A375 (cell line): ENCODE results near the genes P4HA3, KCNE3 and LIPT2.

DNA sequence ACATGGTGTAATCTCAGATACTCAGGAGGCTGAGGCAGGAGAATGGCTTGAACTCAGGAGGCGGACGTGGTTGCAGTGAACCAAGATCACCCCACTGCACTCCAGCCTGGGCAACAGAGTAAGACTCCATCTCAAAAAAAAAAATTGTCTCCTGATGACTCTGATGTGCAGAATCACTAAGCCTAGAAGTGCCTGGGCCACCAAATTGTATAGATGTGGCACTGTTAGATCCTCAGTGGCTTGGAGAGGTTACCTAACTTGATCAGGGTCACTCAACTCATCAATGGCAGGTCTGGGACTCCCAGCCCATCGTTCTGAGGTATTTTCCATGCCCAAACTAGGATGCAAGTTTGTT lies 10.6 kb downstream of the PLEKHB1 start:
- RAMPAGE, long total RNA: no peak

GRCh38 chr11:73754922-73755370 lies 5.9 kb downstream of the RAB6A start:
- RAMPAGE, long total RNA: no peak

DNA sequence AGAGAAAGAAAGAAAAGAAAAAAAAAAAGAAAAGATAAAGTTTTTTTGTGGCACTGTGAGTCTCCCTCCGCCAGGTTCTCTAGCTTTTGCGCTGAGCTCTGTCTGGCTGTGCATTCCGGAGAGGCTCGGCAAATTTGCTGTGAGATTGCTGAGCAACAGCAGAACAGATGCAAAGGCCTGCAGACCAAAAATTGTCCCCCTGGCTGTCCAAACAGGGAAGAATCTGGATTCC lies 1.4 kb upstream of the UCP2 start:
- RAMPAGE, long total RNA: no peak

DNA sequence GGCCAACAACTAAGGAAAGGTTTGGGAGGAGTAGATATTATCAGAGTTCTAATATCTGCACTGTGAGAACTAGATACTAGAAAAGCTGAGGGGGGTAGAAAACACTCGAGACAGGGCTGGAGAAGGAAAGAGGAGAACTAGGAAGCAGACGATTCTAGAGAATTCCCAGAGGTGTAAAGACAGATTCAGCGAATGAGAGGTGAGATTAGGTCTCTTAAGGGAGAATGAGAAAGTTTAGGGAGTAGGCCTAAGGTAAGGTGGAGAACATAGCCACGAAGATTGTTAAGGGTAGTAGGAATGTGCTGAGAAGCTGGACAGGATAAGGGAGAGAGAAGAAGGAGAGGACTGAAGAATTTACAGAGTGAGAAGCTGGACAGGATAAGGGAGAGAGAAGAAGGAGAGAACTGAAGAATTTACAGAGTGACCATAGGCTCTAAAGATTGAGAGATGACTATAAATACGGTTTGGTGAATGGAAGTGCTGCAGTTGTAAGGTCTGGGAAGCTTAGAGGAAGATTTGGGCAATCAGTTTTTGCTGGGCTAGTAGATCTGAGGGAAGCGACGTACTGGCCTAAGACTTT lies 916 bp downstream of the PPME1 start:
- RAMPAGE, long total RNA: no peak

- RAMPAGE, long total RNA: no peak
Observed at GRCh38 chr11:74311333-74311858, at the start of gene P4HA3. Gene P4HA3, minus strand, starts transcription at chr11:74311640.

- RAMPAGE, long total RNA: no peak
Observed at GRCh38 chr11:74467391-74468546, at the start of gene KCNE3. Gene KCNE3, minus strand, starts transcription at chr11:74467549.

DNA sequence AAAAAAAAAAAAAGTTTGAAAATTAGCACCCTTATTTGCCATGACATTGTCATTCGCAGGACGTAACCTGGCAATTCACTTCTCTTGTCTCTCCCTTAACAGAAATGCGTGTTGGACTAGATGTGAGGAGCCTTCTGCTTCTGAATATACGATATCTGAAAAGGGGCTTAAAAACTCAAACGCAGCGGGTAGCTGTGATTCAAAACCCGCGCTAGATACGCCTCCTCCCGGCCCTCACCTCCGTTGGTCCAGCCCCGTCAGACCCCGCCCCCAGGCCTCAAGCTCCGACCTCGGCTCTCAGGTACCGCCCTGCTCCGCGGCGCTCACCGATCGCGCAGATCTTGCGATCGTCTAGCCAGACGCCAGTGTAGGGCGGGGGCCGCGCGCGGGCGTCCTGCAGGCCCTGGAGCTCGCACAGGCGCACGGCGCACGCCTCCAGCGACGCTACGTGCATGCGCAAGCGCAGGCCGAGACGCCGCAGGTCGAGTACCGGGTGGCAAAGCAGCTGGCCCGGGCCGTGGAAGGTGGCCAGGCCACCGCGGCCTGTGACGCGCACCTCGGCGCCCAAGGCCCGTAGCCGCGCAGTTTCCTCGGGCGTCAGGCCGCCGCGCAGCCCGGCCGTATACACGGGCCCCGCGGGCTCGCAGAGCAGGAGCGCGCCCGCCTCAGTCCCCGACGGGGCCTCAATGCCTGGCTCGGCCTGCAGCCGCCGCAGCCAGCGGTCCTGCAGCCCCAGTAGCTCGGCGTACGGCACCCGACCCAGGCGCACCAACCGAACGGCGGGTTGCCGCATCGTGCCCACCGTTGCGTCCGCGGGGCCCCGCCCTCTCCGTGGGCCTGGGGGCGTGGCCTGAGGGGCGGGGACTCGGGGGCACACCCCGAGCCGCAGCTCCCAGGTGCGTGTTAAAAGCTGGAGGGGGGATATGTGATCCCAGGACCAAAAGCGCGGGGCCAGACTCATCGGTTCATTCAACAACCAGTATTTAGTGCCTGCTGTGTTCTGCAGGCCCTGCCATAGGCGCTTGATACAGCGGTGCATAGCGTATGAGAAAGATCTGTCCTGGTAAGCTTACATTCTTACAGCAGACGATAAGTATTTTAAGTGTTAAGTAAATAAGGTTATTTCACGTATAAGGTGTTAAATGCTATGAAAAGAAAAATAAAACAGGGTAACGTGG lies at the start of gene LIPT2:
LIPT2 (minus strand) TSS at position 814 of the 1,178 bp plus-strand sequence.
- RAMPAGE, long total RNA: no peak

DNA sequence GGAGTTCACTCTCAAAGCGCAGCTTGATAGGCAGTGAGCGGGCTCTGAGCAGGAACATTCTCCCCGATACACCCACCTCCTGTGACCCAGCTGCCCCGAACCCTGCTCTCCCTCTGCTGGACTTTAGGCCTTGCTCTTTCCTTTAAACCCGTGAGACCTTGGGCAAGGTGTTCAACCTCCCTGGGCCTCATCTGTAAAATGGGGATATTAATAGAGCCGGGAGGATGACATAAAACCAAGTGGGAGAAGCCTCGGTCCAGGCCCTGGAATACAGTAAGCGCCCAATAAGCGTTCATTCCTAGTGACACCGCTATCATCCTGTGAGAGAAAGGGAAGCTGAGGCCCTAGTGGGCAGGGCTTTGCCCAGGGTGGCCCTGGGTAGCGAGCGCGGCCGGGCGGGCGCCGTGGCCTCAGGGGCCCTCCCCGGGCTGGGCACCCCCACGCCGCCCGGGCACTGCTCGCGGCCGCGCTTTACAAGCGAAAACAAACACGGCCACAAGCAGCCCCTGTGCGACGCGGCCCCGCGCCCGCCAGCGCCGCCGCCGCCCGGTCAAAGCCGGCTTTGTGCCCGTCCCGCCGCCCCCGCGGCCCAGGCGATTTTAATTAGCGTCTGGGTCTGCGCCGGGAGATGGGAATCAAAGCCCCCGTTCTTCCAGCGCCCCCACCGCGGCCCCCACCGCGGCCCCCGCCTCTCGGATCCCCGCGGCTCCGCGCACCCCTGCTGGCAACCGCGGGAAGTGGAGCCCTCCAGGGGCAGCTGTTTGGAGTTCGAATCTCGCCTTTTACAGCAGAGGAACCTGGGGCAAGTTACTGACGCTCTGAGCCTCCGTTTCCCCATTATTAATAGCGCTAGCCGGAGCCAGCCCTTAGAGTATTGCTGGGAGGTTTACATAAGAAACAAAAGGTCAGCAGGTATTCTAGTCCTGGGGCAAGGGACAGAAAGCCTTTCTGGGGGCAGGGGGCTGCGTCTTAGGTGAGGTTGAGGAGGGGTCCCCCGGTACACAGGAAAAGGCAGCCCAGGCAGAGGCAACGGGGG lies 47.9 kb downstream of the CHRDL2 start:
- RAMPAGE, long total RNA: no peak

- RAMPAGE, long total RNA: no peak
Observed at GRCh38 chr11:74755416-74755887, 6.8 kb downstream of the RNF169 start.

DNA sequence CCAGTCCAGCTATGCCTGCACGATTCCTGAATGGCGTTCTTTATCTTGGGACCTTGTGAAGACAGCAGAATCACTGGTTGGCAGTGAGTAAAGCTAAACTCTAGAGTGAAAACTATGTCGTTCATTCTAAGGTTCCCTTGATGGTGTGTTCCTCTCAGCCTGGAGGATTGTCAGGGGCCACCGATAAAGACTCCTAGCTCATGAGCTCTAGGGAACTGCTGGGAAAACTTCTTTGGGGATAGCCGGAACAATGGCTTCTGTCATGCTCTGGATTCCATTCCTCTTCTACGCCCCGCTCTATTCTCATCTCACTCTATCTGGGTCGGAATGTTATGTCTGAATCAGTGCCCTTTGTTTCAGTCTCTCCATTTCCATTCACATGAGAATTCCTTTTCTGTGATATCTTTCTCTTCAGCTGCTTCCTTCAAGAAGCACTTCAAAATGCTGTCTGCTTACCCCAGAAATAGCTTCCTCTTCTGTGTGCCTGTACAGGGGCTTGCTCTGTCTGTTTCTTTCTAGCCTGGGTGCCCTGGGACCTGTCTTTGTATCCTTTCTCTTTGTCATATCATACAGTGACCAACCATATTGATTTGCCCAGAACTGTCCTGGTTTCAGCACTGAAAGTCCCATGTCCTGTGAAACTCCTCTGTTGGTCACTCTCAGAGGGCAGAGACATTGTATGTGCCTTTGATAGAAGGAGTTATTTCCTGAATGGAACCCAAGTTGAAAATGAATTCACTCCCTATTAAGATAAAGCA lies 16.9 kb upstream of the SLCO2B1 start:
- RAMPAGE, long total RNA: no peak

GRCh38 chr11:75151755-75152730 lies 1.1 kb downstream of the SLCO2B1 start:
- RAMPAGE, long total RNA: no peak

- RAMPAGE, long total RNA: no peak
Observed at GRCh38 chr11:75168361-75169093, 17.6 kb downstream of the SLCO2B1 start.

DNA sequence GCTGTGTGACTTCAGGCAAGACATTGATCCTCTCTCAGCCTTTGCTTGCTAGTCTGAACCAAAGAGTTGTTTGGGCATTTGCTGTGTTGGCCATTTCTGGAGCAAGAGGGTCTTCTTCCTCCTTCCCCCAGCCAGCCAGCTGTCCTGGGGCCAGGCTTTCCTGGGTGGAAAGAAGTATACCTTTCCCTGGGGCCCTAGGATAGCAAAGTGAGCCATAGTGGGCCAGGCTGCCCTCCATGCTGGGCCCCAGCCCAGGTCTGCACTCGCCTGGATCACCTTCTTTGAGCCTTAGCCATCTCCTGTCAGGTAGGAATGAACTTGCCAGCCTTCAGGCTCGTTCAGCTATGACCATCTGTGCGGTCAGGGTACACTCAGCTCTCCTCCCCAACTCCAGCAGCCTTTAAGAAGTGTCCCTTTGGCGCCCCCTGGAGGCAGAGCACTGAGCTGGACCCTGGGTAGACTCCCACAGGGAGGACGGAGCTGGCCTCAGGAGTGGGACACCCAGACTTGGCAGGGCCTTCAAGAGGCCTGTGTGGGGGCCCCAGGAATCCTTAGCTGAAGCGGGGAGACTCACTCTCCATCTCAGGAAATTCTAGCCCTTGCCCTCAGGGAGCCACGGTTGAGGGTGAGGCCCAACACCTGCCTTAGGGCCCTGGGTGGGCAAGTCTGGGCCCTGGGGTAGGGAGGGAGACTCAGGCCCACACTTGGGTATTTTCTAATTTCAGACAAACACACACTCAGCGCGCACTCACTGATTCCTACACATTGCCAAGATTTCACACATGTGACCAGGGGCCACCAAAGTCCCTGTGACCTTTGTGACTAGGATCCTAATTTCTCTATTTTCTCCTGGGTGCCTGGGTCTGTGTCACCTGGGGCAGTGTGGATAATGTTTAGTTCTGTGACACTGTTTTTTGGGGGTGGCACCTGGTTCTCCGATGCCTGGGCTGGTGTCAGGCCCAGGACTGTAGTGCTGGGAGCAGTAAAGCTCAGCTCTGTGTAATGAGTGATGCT lies 35.6 kb upstream of the TPBGL start:
- RAMPAGE, long total RNA: no peak

- RAMPAGE, long total RNA: no peak
Observed at GRCh38 chr11:75262328-75263286, 22.0 kb downstream of the TPBGL start.

DNA sequence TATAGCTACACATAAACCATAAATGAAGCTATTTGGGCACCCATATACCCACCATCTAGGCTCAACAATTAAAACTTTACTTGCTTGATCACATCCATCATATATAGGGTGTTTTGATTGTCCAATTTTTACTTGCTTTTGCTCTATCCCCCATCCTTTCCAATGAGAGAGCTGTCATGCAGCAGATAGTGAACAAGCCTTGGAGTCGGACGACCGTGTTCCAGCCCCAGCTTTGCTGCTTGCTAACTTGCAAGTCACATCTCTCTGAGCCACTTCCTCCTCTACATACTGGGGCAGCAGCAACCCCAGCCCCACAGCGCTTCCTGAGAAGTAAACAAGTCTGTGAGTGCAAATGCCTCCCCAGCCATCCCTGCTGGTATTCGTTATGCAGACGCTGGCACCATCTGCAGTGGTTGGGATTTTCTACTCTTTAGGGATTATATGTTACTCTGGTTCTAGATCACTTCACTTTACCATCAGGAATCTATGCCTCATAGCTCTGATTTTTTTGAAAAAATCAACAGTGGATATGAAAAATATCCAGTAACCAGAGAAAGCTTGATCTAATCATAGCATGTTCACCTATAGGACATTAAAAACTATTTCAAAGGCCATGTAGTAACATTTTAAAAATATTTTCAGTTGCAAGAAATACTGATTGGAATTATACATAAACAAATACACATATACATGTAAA lies 35.0 kb downstream of the TPBGL start:
- RAMPAGE, long total RNA: no peak

GRCh38 chr11:75351001-75351383 lies 469 bp downstream of the ARRB1 start:
- RAMPAGE, long total RNA: no peak

DNA sequence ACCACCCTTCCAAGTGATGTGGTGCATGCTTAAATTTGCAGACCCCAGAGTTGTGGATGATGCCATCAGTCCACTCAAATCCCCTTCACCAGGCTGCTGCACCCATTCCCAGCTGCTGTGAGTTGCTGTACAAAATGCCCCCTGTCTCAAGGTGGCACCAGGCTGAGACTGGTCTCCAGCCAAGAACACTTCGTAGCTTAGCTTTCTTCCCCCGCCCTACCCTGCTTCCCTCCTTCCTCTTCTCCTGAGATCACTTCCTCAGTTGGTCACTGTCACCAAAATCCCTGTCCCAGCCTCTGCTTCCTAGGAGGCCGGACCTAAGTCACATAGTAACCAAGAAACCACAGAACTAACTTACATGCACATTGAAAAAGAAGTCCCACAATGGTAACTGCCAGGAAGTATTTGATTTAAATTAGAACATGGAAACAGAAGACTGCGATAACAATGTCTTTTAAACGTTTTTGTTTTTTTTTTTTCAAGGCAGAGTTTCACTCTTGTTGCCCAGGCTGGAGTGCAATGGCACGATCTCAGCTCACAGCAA lies 18.4 kb upstream of the ARRB1 start:
- RAMPAGE, long total RNA: no peak

DNA sequence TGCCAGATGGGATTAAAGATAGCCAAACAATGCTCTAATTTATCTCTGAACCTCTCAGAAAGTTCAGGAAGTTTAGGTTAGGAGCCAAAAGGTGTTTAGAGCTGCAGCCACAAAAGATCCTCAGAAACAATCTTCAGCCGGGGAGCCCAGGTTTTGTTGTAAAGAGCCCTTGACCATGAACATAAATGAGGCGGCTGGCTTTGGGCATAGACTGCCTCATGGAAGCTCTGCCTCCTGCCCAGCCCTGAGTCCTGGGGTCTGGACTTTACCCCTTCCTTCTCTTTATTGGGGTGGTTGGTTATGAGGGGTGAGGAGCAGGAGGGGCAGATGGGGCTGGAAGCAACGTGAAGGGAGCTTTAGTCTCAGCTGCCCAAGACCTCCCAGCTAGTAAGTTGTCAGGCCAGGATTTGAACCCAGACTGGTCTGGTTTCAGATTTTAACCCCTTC lies 20.4 kb upstream of the ARRB1 start:
- RAMPAGE, long total RNA: no peak

DNA sequence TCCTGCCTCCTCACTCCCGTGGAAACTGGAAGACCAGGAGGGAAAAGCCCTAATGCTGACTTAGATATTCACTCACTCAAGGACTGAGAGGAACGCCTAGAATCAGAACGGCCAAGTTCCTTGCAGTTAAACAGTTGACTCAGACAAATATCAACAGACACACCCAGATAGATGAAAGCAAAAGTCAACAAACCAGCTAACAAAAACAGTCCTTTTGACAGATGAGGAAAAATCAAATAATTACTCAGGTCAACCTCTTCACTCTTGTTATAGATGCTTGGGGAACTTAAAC lies 20.8 kb upstream of the ARRB1 start:
- RAMPAGE, long total RNA: no peak

DNA sequence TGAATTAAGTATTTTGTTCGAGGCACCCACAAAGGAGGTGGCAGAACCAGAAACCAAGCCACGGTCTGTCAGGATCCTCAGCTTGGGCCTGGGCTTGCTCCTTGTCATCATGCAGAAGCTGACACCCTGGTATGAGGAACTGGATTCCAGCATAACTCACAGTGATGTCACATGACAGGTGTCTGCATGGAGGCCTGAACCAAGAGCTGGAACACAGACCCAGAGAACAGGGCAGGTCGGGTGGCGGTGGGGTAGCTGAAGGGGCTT lies 18.7 kb upstream of the RPS3 start:
- RAMPAGE, long total RNA: no peak